ENCODE measurements around a stretch of chr10.

GRCh38 chr10:72035388-72036017, 52.8 kb downstream of the SPOCK2 start:
- PRO-cap, 10 experiments = no peak in any of the 10 experiments

DNA sequence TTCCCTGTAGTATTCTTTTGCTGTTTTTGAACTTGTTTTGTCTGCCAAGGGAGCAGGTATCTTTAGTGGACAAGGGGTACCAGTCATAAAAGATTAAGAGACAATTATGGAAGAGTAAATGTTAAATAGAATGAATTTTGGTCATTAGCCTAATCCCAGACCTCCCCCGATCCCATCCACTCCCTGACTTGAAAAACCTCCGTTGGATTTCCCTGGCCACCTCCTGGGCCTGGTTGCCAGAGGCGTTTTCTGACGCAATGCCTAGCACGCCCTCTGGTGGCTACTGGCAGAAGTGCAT, 40.0 kb downstream of the SPOCK2 start:
- PRO-cap, 10 experiments = no peak in any of the 10 experiments

- PRO-cap, 10 experiments = no peak in any of the 10 experiments
These were observed 28.6 kb downstream of the SPOCK2 start for GRCh38 chr10:72059449-72060426.

- PRO-cap, 10 experiments = no peak in any of the 10 experiments
These were observed 7.7 kb upstream of the SPOCK2 start for GRCh38 chr10:72095928-72096662.

DNA sequence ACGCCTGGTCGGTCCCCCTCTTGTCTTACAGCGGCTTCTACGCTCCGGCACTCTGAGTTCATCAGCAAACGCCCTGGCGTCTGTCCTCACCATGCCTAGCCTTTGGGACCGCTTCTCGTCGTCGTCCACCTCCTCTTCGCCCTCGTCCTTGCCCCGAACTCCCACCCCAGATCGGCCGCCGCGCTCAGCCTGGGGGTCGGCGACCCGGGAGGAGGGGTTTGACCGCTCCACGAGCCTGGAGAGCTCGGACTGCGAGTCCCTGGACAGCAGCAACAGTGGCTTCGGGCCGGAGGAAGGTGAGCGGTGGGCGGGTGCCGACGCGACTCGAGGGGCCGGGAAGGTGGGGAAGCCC, 378 bp downstream of the DDIT4 start:
- PRO-cap, 10 experiments = peak in 5 of 10 experiments; most common plus-strand start position 275 of the sequence (in 2); most common minus-strand start position 251 of the sequence (in 2)

DNA sequence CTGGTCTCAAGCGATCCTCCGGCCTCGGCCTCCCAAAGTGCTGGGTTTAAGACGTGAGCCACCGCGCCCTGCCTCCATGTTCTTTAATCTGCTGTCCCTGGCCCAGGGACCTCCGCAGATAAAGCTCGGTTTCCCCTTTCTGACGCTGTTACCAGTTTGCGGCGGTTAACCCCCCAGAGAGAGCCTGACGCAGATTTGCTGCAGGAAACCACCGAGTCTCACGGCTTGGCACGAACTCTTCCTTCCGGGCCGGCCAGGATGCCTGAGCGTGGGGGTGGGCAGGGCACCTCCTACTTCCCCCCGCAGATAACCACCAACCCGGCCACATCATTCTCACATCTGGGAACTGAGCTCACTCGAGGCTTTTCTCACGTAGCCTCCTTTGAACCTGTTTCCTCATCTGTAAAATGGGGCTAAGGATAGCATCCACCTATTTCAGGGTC, 23.4 kb downstream of the DDIT4 start:
- PRO-cap, 10 experiments = peak in 9 of 10 experiments; most common plus-strand start position 336 of the sequence (in 9); most common minus-strand start position 90 of the sequence (in 6)

DNA sequence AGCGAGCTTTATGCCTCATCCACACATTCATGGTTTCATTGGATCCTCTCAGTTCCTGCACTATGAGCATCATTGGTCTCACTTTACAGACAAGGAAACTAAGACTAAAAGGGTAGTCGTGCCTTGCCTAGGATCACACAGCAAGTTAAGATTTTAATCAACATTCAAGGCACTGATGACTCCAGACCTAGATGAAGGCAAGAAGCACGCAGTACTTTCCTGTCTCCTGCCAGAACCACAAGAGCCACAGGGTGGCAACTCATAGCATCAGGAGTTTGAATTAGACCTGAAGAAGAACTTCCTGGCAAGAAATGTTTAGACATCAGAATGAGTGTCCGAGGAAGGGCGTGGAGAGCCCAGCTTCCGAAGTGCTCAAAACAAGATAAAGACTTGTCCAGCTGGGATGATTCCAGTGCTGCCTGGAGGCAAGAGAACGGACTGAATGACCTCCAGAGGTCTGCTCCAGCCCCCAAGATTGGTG, 31.8 kb downstream of the DDIT4 start:
- PRO-cap, 10 experiments = no peak in any of the 10 experiments

DNA sequence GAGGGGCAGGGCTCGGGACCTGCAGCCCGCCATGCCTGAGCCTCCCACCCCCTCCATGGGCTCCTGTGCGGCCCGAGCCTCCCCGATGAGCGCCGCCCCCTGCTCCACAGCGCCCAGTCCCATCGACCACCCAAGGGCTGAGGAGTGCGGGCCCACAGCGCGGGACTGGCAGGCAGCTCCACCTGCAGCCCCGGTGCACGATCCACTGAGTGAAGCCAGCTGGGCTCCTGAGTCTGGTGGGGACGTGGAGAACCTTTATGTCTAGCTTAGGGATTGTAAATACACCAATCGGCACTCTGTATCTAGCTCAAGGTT, 28.6 kb downstream of the DNAJB12 start:
- PRO-cap, 10 experiments = peak in 2 of 10 experiments; most common minus-strand start position 229 of the sequence (in 2)

GRCh38 chr10:72334745-72335482, 19.8 kb downstream of the DNAJB12 start:
- PRO-cap, 10 experiments = peak in 5 of 10 experiments; most common plus-strand start chr10:72335177 (in 3); most common minus-strand start chr10:72334893 (in 2)

- PRO-cap, 10 experiments = no peak in any of the 10 experiments
These were observed 12.8 kb downstream of the DNAJB12 start for GRCh38 chr10:72341953-72342378.

GRCh38 chr10:72344954-72345170, 9.9 kb downstream of the DNAJB12 start:
- PRO-cap, 10 experiments = no peak in any of the 10 experiments

DNA sequence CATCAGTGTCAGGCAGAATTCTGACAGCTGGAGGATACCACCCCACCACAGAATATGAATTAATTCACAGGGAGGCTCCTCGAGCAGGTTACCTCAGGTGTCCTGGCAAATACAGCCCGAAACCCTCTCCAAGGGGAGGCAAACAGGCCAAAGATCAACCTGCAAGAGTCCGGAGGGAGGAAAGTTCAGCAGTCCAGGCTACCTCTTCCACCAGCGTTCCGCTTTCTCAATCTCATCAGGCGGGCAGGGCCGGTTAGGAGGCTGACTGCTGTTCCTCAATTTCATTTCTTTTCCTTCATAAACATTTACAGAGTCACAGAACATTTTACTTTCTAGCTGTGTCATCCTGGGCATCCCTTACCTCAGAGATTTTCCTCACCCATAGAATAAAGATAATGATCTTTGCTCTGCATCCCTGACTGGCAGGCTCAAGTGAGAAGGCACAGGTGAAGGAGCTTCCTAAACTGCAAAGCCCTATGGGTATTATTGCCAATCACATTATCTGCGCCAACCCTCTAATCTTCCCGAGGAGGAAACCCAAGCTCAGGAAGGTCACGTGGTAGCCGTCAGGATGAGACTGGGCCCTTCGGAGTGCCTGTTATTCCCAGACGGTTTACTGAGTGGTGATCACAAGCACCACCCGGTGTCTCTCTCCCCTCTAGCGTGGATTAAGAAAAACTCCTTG, 1.3 kb downstream of the DNAJB12 start:
- PRO-cap, 10 experiments = peak in 9 of 10 experiments; most common plus-strand start position 607 of the sequence (in 8)

- PRO-cap, 10 experiments = no peak in any of the 10 experiments
These were observed 20.8 kb downstream of the MICU1 start for GRCh38 chr10:72605019-72605458.

DNA sequence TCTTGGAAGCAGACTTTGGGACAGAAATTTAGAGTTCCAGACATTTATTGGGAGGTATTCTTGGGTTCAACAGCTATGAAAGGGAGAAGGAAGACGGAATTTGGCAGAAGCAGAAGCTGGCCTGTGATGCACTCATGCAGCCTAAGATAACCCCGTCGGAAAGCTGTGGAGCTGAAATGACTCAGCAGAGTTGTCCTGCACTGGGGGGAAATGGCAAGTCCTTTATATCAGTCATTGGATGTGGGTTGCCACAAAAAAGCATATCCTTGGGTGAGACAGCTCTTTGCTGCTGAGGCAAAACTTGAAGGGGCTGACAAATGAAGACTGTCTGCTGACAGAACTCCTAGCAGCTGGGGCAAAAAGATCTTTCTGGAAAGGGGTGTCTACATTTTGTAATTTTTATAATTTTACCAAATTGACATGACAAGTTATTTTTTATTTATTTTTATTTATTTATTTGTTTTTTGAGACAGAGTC, 11.6 kb upstream of the MICU1 start:
- PRO-cap, 10 experiments = no peak in any of the 10 experiments

GRCh38 chr10:72886347-72887607, 6.8 kb upstream of the OIT3 start:
- PRO-cap, 10 experiments = no peak in any of the 10 experiments

DNA sequence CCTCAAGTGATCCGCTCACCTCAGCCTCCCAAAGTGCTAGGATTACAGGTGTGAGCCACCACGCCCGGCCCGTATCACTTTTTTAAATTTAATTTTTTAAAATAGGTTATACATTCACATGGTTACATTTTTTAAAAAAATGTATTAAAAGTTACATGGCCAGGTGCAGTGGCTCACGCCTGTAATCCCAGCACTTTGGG, 10.6 kb downstream of the ECD start:
- PRO-cap, 10 experiments = no peak in any of the 10 experiments

GRCh38 chr10:73529600-73530076, 33.8 kb upstream of the PPP3CB start:
- PRO-cap, 10 experiments = no peak in any of the 10 experiments

- PRO-cap, 10 experiments = no peak in any of the 10 experiments
These were observed 37.9 kb downstream of the USP54 start for GRCh38 chr10:73553129-73553763.

GRCh38 chr10:73648131-73648875, 7.0 kb upstream of the MYOZ1 start:
- PRO-cap, 10 experiments = peak in 1 of 10 experiments; most common plus-strand start chr10:73648602 (in 1); most common minus-strand start chr10:73648415 (in 1)

DNA sequence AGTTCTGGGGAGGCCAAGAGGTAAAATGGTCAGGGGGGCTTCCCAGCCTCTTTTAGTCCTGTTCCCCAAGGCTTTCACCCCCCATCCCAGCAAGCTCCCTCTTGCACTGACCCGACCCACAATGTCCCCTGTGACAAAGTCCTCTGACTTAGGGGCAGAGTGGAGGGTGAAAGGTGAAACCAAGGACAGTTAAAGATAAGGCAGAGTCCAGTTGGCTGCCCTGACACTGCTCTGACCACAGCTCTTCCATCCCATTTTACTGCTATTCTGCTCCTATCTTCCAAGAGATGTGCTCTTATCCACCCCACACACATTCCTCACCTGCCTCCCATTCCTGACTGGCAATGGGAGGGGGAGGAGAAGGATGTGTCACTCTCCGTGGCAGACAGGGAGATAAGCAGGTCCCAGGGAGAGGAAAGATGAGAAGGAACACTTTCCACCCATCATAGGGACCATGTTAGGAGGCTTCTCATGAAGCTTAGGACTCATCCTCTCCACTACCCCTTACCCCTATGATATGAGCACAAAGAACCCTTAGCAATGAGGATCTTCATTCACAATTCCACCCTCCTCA, 6.9 kb downstream of the SYNPO2L start:
- PRO-cap, 10 experiments = no peak in any of the 10 experiments

All from Metastatic Breast Carcinoma in the Brain (tissue), 10 donors.